ENCODE data around the gene TSPYL1.

DNA sequence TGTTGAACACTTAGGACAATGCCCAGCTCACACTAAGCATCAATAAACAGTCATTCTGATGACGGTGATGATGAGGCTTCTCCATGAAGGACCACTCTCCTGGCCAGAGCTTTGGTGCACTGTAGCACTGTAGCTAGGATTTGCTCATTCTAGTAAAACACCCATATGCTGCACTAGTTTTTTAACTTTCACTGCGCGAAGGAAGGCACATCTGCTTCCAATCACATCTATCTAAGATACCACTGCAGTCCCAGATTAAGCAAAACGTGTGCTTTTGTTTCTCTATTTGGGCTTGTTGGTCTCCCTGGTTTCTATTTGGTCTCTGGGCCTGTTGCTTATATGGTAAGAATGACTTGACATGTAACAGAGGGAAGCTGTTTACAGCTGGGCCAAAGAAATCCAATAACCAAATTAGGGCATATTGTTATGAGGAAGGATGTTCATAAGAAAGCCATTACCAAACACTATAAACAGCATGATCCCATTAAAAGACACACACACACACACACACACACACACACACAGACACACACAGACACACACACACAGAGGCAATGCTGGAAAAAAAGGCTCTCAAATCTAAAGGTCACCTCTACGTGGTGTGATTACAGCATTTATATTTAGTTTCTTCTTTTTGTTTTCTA, 62.4 kb downstream of the FAM229B start:
- PRO-cap, result unidirectional peak, minus-strand start at position 151 of the sequence; unidirectional peak, minus-strand start at position 229 of the sequence
- RAMPAGE, long total RNA, result no peak

DNA sequence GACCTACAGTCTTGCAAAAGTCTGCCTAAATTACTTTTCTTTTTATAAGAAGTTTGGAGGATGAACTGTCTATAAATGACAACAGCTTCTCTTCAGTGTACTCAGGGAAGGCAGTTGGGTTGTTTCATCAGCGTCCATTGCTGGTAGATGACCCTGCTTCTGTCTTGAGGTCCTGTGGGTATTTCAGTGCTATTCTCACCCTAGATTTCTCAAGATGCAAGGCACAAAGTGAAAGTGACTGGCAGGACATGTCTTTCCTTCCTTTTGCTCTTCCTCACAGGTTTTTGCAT, 30.9 kb downstream of the LAMA4 start:
- PRO-cap, result no peak
- RAMPAGE, long total RNA, result no peak

DNA sequence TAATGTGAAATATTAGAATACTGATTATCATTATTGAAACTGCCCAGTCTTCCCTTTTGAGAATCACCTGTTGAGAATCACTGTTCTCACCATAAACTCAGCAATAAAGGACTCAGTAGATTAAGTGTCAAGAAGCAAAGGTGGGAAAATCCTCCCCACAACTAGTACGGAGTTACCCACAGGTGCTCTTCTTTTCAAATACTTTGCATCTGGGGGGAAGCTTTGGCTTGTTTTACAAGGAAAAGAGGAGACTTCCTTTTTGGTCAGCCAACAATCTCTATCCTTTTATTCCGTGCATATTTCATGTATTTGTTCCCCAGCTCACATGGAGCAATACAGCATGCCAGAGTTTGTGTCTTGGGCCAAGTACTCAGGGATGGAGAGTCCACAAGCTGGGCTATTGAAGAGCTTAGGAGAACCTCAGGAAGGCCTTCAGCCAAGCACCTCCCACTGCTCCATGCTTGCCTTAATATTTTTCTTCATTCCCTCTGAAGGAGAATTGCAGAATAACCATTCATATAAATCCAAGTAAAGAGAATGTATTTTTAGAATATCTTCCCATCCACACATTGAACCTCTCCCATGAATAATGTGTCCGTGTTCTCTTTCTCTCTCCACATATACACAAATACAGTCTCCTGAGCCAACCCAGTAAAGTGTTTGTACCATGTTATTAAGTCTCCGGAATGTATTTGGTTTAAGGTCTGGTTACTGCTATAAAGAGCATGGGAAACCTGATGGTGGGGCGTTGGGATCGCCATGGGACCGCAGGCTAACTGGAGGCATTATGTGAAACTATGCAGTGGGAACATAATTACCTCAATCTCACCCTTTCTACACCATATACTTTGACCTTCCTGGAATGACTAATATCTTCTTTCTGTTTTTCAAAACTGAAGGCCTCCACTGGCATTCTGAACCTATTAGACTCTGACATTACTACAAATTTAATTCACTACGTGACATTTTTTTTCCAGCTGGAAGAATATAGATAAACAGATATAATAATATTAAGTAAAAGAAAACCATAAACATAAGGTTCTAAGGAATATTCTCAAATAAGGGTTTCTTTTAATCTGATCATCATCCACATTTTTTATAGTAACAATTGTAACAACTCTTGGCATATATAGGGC, 3.0 kb downstream of the LAMA4 start:
- PRO-cap, result no peak
- RAMPAGE, long total RNA, result no peak

DNA sequence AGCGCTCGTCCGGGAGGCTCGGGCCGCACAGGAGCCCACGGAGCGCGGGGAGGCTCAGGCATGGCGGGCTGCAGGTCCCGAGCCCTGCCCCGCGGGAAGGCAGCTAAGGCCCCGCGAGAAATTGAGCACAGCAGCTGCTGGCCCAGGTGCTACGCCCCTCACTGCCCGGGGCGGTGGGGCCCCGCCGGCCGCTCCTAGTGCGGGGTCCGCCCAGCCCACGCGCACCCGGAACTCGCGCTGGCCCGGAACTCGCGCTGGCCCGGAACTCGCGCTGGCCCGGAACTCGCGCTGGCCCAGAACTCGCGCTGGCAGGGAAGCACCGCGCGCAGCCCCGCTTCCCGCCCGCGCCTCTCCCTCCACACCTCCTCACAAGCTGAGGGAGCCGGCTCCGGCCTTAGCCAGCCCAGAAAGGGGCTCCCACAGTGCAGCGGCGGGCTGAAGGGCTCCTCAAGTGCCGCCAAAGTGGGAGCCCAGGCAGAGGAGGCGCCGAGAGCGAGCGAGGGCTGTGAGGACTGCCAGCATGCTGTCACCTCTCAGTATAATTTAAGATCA, 342.4 kb downstream of the RFPL4B start:
- PRO-cap, result no peak
- RAMPAGE, long total RNA, result no peak

DNA sequence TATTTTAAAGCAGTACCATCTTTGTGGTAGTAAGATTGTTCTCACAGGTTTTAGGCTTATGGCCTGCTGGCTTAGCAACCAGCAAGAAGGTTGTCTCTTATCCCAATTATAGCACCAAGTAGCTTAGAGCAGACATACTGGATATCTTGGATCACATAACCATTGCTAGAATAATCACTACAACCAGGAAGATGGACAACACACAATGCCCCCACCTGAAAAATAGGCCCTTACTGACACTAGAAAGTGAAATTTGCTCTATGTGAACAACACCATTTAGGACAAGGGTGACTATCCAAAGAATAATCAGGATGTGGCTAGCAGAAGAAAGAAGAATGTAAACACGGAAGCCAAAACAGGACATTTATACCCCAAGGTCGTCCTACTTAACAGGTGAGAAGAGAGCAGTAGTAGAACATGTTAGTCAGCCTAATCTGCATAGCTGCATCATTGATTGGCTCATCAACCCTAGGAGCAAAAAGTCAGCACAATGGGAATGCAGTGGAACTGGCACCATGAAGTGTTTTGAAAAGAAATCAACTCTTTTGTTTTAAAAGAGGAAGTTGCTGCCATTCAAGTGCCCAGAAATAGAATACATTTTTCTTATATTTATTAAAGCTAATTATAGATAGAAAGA, 172.7 kb upstream of the MARCKS start:
- PRO-cap, result no peak
- RAMPAGE, long total RNA, result no peak

- PRO-cap, result bidirectional peak, plus-strand start at chr6:113860225, minus-strand start at chr6:113859984
- RAMPAGE, long total RNA, result no peak
Measured at GRCh38 chr6:113859451-113860466, 2.6 kb downstream of the MARCKS start.

DNA sequence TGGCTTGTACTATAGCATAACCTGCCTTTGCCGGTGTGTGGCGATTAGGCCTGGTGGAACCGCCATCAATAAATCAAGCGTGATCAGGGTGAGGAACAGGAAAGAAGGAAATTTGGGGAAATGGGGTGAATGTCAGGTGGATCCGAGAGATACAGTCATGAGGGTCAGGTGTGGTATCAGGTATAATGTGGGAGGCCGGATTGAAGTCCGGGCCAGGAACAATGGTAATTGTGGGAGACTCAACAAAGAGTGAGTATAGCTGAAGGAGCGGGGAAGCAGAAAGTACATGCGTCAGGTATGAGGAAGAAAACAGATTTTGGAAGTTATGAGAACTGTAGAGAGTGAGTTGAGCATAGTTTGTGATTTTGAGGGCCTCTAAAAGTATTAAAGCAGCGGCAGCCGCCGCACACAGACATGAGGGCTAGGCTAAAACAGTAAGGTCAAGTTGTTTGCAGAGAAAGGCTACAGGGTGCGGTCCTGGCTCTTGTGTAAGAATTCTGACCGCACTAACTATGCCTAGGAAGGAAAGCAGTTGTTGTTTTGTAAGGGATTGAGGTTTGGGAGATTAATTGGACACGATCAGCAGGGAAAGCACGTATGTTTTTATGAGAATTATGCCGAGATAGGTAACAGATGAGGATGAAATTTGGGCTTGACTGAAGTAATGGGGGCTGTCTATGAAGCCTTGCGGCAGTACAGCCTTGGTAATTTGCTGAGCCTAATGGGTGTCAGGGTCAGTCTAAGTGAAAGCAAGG, 81.5 kb upstream of the HS3ST5 start:
- PRO-cap, result no peak
- RAMPAGE, long total RNA, result no peak

DNA sequence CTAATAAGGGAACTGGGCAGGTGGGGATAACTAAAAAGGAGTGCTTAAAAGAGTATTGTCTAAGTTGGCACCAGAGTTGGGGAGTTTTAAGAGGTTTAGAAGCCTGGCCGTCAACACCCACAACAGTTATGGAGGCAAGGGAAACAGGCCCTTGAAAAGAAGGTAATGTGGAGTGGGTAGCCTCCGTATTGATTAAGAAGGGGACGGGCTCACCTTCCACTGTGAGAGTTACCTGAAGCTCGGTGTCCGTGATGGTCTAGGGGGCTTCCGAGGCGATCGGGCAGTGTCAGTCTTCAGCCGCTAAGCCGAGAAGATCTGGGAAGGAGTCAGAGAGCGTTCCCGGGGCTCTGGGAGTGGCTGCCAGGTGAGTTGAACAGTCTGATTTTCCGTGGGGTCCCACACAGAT, 82.5 kb upstream of the HS3ST5 start:
- PRO-cap, result no peak
- RAMPAGE, long total RNA, result no peak

- PRO-cap, result no peak
- RAMPAGE, long total RNA, result no peak
Measured at GRCh38 chr6:114427973-114428528, 85.2 kb upstream of the HS3ST5 start.

DNA sequence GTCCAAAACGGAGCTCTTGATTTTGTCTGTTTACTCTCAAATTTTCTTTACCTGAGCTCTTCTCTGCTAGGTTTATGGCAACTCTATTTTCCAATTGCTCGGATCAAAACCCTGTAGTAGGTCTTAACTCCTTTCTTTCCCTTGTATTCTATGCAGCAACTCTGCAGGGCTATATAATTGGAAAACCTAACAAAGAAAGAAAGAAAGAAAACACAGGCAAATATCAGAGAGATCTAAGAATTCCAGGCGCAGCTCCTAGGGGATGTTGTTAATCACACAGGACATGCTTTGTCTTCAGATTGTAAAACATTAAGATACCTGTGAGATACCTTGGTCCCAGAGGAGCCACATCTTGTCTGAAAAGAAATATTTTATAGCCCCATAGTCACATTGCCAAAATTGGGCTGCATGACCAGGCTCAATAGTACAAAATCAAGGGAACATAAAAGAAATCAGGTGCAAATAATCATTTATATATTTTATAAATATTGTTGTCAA, 747.8 kb upstream of the HS3ST5 start:
- PRO-cap, result no peak
- RAMPAGE, long total RNA, result no peak

- PRO-cap, result no peak
- RAMPAGE, long total RNA, result no peak
Measured at GRCh38 chr6:116059706-116060607, 734 bp downstream of the FRK start.

DNA sequence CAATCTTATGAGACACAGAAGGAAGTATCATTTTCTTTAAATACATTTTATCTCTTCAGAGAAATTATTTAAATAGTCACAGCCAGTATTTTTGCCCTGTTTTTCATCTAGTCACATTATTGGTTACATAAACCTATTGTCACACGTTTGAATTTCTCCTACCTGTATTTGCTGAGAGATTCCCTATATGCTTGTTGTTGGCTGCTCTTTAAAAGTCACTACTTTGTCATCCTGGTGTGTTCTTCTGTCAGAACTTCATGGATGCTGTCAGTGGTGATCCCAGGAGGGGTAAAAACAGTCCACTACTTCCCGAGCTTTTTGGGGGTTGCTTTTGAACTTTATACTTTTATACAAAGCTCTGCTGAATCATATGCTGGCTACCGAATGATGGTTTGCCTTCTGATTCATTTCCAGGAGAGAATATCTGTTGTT, 32.5 kb upstream of the COL10A1 start:
- PRO-cap, result no peak
- RAMPAGE, long total RNA, result no peak

- PRO-cap, result bidirectional peak, plus-strand start at chr6:116279459, minus-strand start at chr6:116279336; bidirectional peak, plus-strand start at chr6:116280088, minus-strand start at chr6:116279930
- RAMPAGE, long total RNA, result start-site peak on the minus strand at chr6:116279324-116279583, 73 and 38 reads in 2 replicates; start-site peak on the minus strand at chr6:116279865-116279930, 521 and 60 reads in 2 replicates
Measured at GRCh38 chr6:116279230-116279974, at the start of gene TSPYL1. TSPYL1 (minus strand) TSS chr6:116279930.

GRCh38 chr6:117544923-117545788, 57.2 kb downstream of the GOPC start:
- PRO-cap, result no peak
- RAMPAGE, long total RNA, result no peak

DNA sequence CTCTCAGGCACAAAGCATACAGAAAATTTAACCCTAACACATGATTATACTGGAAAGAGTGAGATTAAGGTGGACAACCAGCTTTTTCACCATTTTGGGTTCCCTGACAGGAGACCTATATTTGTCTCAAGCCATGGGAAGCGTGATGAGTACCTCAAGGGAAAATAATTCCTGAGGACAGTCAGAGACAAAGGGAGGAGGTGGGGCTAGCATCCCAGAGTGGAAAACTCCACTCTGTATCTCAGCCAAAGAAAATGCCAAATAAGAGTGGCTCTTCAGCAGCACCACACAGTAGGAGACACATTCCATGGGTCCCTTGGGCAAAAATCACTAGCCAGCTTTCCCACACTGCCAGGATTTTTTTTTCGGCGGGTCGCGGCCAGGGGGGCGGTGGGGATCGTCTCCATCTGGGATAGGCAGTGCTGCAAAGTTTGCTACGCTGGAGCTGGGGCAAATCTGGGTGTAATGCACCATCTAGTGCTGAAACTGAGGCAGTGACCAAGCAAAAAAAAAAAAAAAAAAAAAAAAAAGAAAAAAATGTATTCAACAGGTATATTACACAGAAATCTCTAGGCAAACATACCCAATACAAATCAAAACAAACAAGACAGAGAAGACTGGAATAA, 77.4 kb upstream of the SLC35F1 start:
- PRO-cap, result no peak
- RAMPAGE, long total RNA, result no peak

DNA sequence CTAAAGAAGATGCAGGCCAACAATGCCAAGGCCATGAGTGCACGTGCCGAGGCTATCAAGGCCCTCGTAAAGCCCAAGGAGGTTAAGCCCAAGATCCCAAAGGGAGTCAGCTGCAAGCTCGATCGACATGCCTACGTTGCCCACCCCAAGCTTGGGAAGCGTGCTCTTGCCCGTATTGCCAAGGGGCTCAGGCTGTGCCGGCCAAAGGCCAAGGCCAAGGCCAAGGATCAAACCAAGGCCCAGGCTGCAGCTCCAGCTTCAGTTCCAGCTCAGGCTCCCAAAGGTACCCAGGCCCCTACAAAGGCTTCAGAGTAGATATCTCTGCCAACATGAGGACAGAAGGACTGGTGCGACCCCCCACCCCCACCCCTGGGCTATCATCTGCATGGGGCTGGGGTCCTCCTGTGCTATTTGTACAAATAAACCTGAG, 92.1 kb downstream of the SLC35F1 start:
- PRO-cap, result no peak
- RAMPAGE, long total RNA, result no peak

DNA sequence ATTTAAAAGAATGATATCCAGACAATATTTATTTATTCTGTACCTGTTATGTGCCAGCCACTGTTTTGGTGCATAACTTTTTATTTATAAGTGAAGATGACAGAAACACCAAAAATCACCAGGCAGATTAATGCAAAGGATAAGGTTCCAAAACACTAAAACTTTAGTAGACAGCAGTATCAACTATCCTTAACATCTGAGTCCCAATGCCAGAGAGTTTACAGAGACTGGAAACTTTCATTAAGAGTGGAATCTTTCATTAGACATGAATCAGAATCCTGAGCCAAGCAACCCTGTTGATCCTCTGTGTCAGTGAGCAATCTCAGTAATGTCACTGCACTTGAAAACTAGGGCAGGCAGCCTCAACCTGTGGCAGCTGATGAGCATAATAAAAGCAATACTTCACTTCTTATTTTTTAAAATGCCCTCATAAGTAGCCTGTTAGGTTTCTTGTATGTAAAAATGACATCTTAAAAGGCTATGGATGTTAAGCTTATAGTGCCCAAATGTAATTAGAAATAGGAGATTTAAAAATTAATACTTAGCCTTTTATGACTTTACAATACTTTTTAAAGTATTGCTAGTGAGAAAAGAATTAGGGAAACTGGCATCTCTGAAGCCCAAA, 252.7 kb upstream of the PLN start:
- PRO-cap, result no peak
- RAMPAGE, long total RNA, result no peak

DNA sequence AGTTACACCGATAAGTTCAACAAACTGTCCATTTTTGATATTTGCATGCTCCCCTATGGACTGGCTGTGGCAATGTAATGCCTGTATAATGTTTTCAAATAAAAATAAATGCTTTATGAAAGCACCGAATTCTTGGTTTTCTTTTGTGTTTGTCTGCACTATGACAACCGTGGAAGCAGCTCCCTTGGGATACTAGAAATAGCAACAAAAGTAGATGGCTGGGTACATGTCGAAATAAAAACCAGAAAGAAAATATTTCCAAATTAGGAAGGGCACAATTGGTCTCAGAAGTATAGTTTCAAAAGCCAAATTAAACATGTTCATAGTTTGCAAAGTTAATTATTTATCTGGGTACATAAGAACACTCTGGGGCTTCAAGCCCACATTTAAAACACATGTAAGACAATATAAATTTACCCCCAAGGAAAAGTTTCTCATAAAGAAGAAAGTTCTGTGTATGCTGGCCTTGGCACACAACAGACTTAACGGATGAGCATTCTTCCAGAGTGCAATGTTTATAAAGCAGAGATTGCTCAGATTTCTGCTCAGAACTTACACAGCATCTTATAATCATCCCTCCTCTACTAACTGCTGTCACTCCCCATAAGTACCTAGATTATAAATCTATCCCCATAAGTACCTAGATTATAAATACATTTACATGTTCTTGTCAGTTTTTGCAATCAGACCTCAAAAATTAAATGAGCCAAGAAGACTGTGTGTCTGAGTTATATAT, 230.4 kb upstream of the PLN start:
- PRO-cap, result no peak
- RAMPAGE, long total RNA, result no peak

- PRO-cap, result no peak
- RAMPAGE, long total RNA, result no peak
Measured at GRCh38 chr6:118372132-118373085, 175.7 kb upstream of the PLN start.

- PRO-cap, result no peak
- RAMPAGE, long total RNA, result no peak
Measured at GRCh38 chr6:118408015-118408436, 140.1 kb upstream of the PLN start.

All from urinary bladder (tissue), 3 donors.